Paraaortic lymph node (tissue), 1 donor: ENCODE data around the gene CNNM4.

- PRO-cap: no peak
Measured at GRCh38 chr2:96345316-96345965, 9.9 kb downstream of the NCAPH start.

DNA sequence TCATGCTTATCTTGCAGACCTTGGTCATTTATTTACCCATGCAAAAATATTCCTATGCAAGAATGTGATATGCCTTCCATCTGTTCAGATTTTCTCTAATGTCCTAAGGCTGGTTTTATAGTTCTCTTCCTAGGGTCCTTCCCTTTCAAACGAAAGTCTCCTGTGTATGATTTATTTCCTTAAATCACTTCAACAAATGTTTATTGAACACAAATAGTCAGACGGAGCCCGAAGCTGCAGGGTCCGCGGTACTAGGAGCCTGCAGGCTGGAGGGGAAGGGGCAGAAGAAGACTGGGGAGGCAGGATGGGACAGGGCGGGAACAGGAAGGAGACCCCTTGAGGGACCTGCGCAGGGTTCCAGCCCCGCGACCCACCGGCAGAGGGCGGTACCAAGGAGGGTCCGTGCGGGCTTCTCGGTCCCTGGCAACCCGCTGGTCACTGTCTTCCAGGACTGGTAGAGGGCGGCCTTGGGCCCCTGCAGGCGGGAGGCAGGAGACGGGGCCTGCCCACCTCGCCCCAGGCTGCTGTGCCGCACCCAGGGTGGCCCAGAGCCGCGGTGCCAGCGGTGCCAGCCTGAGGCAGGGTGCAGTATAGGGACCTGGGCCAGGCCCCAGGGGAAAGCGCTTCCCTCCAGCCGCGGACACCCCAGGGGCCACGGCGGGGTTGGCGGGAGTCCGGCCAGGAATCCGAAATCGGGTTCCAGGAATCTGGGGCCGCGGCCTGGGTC, 34.6 kb downstream of the NEURL3 start:
- PRO-cap: no peak

DNA sequence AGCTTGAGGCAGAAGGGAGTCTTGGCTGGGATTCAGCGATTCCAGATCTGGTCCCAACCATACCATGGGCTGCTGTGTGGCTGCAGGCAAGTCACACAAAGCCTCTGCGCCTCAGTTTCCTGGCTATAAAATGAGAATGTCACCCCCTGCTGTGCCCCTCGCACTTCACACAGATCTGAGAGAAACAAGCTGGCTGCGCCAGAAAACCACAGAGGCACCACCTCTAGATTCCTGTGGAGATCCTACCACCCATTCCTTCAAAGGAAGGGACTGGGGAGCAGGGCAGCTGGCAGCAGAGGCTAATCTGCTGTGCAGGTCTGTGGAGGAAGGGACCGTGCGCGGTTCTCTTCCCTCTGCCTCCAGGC, 19.8 kb downstream of the NEURL3 start:
- PRO-cap: no peak

GRCh38 chr2:96534543-96535752, 1.6 kb upstream of the ARID5A start:
- PRO-cap: no peak

GRCh38 chr2:96760345-96761343, at the start of gene CNNM4:
CNNM4 (plus strand) TSS chr2:96760902.
- PRO-cap: bidirectional peak, plus-strand start at chr2:96760681, minus-strand start at chr2:96760630; bidirectional peak, plus-strand start at chr2:96760902, minus-strand start at chr2:96760772

DNA sequence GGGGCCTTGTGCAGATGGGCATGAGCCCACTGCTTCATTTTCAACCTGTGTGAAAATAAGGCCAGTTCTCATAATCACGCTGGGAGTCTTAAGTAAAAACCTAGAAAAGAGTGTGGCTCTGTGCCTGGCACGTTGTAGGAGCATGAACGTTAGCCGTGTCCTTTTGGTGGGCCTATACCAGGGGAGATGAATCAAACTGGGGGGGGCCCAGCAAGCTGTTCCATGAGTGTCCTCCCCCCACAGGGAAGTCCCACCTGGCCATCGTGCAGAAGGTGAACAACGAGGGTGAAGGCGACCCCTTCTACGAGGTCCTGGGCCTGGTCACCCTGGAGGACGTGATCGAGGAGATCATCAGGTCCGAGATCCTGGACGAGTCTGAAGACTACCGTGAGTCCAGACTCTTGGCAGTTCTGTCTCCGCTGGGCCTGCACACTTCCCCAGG, 8.8 kb downstream of the CNNM3 start:
- PRO-cap: no peak

GRCh38 chr2:96856948-96857499, 792 bp downstream of the ANKRD39 start:
- PRO-cap: unidirectional peak, plus-strand start at chr2:96857223

DNA sequence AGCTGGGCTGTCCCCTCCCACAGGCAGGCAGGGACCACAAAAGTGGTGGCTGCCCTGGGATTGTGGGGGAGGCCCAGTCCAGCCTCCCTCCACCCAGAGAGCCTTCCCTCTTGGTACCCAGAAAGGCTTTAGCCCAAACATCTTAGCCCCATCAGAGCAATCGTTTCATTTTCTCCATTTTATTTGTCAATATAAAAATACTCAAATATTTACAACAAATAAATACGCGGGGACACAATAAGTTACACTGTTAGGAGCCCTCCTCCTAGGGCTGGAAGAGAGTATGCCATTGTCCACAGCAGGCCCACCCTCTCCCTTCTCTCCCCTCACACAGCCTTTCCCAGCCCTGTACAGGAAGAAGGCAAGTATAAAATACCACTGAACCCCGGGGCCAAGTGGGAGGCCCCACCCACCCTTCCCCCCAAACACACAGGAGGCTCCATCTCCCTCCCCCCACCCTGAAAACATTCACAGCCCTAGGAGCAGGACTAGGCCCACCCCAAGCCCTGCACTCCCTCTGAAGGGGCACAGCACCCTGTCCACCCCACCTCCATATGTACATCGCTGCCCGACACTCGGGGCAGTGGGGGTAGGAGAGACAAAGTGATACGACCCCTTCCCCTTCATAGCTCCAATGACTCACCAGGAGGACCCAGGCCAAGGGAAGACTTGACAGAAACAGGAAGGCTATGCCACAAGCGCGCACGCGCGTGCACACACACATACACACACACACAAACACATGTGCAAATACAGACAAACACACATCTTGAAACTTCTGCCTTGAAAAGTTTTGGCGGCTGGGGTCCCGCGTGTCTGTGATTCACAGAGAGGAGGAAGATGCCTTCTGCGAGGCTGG, 2.0 kb upstream of the ANKRD39 start:
- PRO-cap: no peak

GRCh38 chr2:96866201-96867459, 3.2 kb downstream of the SEMA4C start:
- PRO-cap: no peak

DNA sequence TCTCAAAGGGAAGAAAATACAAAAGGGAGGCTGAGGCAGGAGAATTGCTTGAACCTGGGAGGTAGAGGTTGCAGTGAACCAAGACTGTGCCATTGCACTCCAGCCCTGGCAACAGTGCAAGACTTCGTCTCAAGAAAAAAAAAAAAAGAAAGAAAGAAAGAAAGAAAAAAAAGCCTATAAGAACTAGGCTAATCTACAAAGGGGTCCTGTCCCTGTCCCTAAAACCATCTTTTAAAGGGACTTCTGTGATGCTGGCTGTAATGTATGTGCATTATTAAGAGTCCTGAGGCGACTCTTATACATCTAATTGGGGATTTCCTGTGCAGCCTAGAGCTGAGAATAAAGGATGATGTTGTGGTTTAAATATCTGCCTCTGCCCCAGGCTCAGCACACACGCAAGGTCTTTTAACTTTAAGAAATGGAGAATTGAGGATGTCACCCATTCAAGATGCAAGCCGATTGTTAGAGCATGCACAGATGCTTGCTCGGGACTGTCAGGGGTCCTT, 24.0 kb downstream of the FAM178B start:
- PRO-cap: no peak

DNA sequence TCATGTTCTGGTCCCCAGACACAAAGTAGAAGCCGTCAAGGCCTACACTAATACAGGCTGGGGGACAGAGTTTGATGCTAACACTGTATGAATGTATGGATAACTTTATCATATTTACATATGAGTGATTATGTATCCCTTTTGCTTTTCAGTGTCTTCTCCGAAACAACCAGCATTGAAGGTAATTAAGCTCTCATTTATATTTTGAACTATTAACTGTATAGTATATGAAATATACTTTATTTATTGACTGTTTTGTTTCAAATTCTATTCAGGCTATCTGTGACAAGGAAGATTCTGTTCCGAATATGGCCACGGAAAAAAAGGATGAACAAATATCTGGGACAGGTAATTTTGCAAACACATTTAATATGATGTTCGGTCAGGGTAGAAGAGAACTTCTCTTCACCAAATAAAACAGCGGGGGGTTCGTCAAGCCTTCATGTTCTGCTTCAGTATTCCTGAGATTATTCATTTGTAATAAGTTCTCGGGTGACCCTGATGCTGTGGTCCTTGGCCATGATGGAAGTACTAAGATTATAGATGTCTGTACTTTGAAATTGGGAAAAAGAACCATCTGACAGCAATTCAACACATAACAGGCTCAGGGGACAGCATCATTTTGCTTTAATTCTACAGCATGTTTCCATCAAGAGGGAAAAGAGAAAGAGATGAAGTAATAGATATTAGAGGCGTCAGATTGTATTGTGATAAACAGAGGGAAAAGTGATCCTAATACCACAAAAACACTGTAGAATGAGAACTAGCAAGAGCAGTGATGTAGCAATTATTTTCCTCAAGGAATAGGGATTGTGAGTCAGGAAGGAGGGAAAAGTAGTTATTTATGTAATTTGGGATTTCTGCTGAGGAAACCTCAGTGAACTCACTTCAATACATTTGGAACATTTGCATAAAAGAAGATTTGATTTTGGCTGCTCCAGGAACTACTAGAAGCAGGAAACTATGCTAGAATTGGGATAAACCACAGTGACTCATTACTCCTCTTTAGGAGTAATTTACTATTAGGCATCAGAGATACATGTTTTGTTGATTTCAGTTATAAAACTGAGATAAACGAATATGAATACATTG, 98.8 kb downstream of the ANKRD36 start:
- PRO-cap: no peak

DNA sequence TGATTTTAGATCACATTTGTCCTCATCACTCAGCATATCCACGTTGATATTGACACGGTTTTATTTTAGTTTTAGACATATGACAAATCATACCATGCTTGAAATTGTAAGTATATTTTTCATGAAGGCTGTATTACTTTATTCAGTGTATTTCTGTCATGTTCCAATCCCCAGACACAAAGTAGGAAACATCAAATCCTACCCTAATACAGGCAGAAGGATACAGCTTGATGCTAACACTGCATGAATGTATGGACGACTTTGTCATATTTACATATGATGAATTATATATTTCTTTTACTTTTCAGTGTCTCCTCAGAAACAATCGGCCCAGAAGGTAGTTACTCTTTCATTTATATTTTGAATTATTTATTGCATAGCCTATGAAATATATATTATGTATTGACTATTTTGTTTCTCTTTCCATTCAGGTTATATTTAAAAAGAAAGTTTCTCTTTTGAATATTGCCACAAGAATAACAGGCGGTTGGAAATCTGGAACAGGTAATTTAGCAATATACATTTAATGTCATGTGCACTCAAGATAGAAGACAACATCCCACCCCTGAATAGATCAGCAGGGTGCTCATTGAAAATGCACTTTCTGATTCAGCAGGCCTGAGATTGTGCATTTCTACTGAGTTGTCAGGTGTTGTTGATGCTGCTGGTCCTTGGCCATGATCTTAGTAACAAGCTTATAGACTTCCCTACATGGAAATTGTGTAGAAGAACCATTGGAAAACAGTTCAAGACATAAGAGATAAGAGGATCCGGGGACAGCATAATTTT, 104.1 kb downstream of the ANKRD36 start:
- PRO-cap: no peak

GRCh38 chr2:97550957-97551617, 38.6 kb downstream of the ANKRD36B start:
- PRO-cap: no peak

GRCh38 chr2:97552786-97553278, 36.8 kb downstream of the ANKRD36B start:
- PRO-cap: no peak

- PRO-cap: no peak
Measured at GRCh38 chr2:97558393-97559197, 31.1 kb downstream of the ANKRD36B start.

DNA sequence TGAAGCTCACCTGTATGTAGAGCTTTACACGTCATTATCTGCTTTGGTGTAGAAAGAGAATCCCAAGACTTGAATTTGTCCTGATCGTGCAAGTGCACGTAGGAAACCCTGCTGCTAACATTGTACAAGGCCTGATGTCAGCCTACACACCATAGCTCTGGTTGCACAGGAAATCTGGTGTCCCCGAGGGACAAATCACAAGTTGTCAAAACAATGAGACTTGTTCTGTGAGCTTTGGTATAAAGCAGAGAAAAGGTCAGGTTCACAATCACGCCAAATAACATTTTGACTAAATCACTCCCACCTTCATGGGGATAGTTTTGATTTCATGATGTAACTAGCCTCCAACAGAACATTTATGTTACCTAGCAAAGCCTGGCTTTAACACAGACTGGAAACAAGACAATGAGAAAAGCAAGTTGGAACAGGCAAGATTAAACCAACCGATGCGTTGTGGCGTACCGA, 41.4 kb downstream of the ZAP70 start:
- PRO-cap: no peak

DNA sequence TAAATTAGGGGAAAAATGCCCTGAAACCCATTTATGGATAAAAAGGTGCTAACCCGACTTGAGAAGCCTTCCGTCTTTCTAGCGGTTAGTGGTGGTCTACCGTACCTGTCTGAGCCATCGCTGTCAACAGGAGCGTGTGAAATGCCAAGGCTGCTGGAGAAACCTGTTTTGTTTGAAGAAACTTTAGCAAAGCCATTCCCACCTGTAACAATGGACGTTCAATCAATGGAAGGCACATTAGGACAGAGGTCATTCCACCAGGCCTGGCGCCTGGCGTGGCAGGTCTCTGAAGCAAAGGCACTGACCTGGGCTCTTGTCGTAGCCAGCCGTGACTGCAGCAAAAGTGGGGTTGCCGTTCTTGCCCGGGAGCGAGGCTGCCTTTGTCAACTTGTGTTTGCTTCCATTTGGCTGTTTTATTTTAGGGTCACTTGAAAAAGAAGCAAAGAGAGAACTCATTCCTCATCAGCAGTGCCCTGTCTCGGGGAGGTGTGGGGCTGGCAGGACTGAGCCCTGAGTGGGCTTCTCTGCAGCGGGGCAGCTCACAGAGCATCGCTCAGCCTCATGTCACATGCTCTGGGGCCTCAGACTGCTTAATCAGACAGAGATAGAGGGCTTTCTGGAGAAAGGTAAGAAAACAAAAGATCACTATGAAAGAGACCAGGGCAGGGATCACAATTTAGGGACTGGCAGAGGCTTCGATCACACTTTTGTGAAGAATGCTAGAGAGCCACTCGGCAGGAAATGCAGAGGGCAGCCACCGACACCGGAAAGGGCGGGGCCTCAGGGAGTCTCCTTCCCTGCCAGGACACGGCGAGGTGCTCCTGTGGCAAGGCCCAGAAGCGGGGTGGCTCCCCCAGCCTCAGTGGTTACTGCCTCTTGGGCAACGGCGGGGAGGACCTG, 47.4 kb downstream of the ZAP70 start:
- PRO-cap: no peak

- PRO-cap: no peak
Measured at GRCh38 chr2:97792284-97793016, 79.1 kb downstream of the ZAP70 start.

DNA sequence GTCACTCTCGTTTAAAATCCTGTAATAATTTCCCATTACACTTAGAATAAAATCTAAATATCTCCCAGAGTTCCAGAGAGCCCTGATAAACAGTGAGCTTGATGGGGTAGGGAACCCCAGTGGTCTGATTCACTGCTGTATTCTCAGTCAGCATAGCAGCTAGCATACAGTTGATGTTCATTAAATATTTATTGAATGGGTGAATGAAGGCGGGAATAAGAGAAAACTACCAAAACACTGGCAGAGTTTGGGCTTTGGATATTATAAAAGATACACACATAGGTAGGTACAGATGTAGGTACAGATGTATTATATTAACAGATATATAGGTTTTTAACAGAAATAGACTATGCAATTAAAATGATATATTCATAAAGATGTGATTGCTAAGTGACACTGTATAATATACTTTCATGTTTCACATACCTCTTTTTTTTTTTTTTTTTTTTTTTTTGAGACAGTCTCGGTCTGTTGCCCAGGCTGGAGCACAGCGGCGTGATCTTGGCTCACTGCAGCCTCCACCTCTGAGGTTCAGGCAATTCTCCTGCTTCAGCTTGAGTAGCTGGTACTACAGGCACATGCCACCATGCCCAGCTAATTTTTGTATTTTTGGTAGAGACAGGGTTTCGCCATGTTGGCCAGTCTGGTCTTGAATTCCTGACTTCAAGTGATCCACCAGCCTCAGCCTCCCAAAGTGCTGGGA, 118.0 kb downstream of the ZAP70 start:
- PRO-cap: no peak

DNA sequence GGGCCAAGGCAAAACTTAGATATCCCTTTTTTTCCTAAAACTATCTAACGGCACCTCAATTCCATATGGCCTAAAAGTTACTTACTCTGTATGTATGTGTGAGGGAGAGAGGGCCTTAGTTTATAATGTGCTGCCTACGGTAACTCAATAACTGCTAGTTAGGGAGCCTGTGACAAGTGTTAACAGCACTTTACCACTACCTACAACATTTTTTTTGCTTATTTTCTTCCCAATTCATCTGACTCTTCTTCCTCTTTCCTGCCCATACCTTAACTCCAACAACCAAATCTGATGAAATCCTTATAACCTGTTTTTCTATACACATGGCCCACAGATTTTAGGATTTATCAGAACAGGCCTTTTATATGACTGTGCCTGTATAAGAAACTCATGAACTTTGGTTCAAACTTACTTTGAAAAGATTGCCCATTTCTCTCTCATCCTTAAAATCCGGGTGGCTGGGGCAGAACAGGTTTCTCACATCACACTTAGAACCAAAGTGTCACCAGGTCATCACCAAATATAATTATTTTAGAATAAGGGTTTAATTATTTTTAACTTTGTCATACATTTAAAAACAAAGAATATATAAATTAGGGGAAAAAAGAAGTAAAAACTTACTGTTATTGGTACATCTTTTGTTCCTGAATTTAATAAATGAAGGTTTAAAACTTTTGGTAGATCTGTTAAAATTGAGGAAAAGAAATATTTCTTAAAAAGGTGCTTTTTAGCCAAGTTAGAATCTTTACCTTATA, 119.5 kb downstream of the ZAP70 start:
- PRO-cap: no peak